Pericardium fibroblast (primary cell): ENCODE data around the genes CAPN15, METRN and RPUSD1.

- RAMPAGE, long total RNA = no peak
Observed at GRCh38 chr16:526315-527003, 1.1 kb upstream of the CAPN15 start.

GRCh38 chr16:527004-528083 is at the start of gene CAPN15:
Gene CAPN15 (plus strand): TSS chr16:527712.
- RAMPAGE, long total RNA = no peak

GRCh38 chr16:529980-530754 is 2.7 kb downstream of the CAPN15 start:
- RAMPAGE, long total RNA = no peak

GRCh38 chr16:538819-539733 is 11.6 kb downstream of the CAPN15 start:
- RAMPAGE, long total RNA = no peak

- RAMPAGE, long total RNA = no peak
Observed at GRCh38 chr16:547483-548040, 12.6 kb upstream of the PRR35 start.

GRCh38 chr16:554964-555556 is 5.1 kb upstream of the PRR35 start:
- RAMPAGE, long total RNA = no peak

GRCh38 chr16:622976-623386 is 7.8 kb upstream of the WFIKKN1 start:
- RAMPAGE, long total RNA = no peak

DNA sequence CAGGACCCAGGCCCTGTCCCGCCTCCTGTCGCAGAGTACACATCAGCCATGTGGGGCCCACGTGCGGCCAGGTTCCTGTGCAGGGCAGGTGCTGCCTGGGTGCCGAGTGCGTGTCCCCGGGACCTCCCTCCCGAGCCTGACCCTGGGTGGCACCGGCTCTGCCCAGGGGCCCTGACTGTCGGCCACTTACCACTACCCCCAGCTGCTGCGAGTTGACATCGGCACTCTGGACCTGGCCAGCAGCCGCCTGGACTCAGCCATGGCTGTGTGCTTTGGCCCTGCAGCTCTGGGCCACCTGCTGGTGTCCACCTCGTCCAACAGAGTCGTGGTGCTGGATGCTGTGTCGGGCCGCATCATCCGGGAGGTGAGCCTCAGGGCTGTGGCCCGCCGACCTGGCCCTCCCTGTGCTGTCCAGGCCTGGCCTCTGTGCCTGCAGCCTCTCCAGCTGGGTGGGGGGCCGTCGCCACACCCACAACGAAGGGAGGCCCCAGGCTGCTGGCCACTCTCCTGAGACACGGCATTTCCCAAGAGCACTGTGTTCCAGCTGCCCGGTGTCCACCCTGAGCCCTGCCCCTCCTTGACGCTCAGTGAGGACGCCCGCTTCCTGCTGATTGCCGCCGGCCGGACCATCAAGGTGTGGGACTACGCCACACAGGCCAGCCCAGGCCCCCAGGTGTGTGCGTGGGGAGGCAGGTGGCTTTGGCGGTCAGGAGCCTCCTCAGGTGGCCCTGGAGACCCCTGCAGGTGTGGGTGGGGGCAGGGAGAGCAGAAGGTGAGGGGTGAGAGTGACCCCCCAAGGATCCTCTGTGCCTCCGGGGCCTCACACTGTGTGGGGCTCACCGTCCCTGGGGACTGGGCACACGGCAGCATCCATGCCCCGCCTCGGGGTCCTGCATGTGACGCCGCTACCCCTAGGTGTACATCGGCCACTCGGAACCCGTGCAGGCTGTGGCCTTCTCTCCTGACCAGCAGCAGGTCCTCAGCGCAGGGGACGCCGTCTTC is 9.1 kb downstream of the WDR90 start:
- RAMPAGE, long total RNA = no peak

- RAMPAGE, long total RNA = no peak
Observed at GRCh38 chr16:674348-675396, 799 bp upstream of the RHBDL1 start.

DNA sequence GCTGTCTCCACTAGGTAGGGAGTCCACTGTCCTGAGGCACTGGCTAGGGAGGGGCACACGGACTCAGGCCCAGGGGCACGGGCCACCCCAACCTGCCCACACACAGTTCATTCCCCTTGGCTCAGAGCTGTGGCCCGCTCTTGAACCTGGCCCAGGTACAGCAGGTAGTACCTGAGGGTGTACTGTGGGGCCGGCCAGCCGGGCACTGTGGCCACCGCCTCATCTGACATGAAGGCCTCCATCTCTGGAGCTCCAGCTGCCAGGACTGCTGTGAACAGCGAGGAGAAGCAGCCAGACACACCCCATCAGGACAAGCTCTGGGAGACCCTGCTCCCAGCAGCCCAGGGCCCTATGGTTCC is 1.5 kb upstream of the STUB1 start:
- RAMPAGE, long total RNA = no peak

GRCh38 chr16:679124-679942 is 877 bp upstream of the STUB1 start:
- RAMPAGE, long total RNA = no peak

GRCh38 chr16:714465-715292 is at the start of gene METRN:
Gene METRN (plus strand): TSS chr16:715118.
- RAMPAGE, long total RNA = no peak

DNA sequence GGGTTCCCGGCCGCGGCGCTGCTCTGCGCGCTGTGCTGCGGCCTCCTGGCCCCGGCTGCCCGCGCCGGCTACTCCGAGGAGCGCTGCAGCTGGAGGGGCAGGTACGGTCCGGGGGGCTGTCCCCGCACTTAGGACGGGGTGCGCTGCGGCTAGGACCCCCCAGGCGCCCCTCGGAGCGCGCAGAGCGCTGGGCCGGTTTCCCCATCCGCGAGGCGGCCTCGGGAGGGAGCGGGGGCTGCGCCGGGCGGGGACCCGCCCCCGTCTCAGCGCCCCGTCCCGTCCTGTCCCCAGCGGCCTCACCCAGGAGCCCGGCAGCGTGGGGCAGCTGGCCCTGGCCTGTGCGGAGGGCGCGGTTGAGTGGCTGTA is 358 bp downstream of the METRN start:
- RAMPAGE, long total RNA = no peak

DNA sequence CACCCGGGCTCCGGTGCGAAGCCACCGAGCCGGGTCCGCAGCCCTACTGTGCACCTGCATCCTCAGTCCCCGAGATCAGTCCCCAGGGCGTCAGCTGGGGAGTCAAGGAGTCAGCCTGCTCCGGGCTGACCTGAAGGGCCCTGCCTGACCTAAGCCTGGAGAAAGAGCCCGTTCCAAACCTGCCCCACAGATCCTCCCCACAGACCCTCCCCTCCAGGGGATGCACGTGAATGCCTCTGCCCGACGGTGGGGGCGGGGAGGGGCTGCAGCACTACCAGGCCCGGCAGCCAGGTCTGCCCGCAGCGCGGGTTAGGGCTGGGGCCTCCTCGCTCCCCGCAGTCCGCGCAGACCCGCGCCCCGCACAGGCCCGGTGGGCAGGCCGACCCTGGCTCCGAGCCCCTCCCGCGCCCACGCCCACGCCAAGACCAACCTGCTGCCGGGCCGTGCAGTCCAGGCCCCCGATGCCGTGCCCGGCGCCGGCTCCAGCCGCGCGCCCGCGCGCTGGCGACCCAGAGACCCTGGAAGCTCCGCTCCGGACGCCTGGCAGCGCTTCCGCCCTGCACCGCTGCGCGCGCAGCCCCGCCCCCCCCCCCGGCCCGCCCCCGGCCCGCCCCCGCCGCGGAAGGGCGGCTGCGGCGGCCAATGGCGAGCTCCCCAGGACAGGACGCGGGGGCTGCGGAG is at the start of gene RPUSD1:
TSS of gene RPUSD1 (minus strand) at position 556 of the 681 bp plus-strand sequence.
- RAMPAGE, long total RNA = no peak

DNA sequence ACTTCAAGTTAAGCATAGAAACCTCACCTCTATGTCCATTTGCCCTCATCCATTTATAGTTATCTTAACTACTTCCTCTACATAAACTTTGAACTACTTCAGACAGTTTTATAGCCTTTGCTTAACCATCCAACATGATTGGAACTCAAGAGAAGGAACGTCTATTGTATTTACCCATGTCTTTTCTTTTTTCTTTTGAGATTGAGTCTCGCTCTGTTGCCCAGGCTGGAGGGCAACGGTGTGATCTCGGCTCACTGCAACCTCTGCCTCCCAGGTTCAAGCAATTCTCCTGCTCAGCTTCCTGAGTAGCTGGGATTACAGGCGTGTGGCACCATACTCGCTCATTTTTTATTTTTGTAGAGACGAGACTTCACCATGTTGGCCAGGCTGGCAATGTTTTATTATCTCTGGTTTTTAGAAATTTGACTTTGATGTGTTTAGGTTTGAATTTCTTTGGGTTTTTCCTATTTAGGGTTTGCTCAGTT is 64.7 kb upstream of the GNG13 start:
- RAMPAGE, long total RNA = no peak

GRCh38 chr16:903508-903884 is 67.3 kb downstream of the LMF1 start:
- RAMPAGE, long total RNA = no peak

DNA sequence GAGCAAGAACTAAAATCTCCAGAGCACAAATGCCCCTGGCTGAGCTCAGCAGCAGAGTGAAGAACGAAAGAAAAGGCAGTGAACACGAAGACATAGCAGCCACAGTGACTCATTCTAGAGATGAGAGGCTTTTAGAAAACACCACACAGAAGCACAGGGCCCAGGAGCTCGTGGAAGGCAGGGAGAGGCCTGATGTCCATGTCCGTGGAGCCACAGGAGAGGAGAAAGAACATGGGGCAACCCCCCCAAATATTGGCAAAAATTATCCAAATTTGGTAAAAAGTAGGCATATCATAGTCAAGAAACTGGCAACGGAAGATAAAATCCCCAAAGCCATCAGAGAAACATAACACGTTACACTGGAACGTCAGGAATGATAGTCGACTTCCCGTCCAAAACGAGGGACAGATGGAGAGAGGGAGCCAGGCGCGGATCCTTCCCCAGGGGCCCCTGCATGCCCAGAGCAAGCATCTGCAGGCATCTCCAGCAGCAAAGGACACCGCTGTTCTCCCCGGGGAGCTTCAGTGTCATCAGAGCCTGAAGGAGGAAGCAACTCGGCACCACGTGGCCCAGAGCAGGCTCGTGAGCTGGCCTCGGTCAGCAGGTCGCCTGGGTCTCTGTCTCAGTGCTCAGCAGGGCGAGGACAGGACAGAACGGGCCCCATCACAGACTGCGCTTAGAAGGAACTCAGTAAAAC is 50.2 kb downstream of the LMF1 start:
- RAMPAGE, long total RNA = no peak

GRCh38 chr16:1019060-1020133 is 37.8 kb downstream of the SOX8 start:
- RAMPAGE, long total RNA = no peak

DNA sequence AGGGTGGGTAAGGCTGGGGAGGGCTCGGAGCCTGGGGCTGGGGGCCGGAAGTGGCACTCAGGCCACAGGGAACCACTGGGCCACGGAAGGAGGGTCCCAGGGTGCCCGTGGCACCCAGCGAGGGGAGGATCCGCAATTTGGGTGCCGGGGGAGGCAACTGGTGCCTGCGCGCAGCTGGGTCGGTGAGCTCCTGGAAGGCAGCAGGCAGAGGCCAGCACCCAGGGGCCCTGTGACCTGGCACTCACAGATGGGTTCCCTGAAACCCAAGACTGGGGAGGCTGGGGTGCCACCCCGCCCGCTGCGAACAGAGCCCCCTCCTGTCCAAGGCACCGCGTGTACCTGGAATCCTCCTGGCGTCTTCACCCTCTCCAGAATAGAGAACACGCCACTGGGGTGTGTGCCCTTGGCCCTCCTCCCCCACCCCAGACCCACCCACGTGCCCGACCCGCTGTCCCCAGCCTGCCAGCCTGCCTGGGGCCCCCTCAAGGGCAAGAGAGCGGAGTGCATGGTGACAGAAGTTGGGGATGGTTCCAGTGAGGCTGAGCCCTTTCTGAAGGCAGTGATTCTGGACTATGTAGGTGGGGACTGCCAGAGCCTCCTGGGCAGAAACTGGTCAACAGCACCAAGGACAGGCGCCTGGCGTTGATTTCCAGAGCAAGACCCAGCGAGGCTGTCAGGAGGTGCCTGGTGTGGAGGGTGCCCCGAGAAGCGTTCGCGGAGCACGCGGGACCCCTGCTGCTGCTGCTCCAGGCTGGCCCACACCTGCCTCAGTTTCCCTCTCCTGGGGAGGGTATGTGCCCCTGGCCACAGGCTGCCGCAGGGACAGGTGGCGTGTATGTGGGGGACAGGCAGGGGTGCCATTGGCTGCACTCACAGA is 918 bp downstream of the SSTR5 start:
- RAMPAGE, long total RNA = no peak

DNA sequence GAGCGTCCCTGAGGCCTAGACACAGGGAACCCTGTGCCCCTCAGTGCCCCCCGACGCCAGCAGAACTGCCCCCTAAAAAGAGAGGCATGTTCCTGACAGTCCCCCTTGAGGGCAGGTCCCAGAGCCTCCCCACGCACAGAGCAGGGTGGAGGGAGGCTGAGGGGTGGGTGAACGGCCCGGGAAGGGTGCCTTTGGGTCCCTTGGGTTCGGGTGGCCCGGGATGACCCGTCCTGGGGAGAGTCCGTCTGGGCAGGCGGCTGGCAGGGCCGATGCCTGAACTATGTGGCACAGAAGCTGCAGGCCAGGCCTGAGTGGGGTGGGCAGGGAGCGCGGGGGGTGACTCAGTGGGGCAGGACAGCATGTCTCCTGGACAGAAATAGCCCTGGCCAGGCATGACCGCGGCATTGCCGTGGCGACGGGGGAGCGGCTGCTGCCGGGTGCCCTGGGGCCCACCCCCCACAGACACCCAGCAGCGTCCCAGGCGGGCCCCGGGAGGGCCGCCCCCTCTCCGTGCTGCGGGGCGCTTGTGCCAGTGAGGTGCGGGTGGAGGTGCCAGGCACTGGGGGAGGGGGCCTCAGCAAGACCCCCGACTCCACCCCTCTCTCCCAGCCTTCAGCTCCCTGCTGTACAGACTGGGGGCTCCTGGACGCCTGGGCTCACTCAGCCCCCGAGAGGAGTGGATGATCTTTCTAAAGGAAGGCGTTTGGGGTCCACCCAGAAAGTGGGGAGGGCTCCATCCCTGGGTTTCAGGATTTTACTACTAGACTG is 1.8 kb upstream of the C1QTNF8 start:
- RAMPAGE, long total RNA = no peak